Vein endothelial cell (primary cell): ENCODE measurements around a stretch of chr3.

DNA sequence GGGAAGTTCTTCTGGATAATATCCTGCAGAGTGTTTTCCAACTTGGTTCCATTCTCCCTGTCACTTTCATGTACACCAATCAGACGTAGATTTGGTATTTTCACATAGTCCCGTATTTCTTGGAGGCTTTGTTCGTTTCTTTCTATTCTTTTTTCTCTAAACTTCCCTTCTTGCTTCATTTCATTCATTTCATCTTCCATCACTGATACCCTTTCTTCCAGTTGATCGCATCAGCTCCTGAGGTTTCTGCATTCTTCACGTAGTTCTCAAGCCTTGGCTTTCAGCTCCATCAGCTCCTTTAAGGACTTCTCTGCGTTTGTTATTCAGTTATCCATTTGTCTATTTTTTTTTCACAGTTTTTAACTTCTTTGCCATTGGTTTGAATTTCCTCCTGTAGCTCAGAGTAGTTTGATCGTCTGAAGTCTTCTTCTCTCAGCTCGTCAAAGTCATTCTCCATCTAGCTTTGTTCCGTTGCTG, 296.5 kb downstream of the CNTN3 start:
- CAGE, long polyA plus RNA, result no peak

DNA sequence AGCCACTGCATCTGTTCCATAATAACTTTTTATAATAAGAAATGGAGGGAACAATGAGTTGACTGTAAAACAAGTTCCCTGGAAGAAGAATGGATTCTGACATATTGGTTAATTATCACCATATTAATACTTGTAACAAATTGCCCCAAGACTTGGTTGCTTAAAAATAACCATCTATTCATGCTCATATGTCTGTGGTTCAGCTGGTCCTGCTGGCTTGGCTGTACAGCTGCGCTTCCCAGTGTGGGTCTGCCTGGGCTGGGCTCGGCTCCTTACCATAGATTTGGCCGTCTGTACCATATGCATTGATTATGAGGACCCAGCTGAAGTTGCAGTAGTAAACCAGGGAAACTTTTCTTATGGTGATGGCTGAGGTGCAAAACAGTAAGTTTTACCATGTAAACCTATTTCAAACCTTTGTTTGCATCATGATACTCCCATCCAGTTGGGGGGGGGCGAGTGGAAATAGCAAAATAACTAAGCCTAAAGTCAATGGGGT, 15.3 kb upstream of the CNTN3 start:
- CAGE, long polyA plus RNA, result no peak

- CAGE, long polyA plus RNA, result no peak
These were observed 45.6 kb upstream of the FRG2C start for GRCh38 chr3:75618505-75619038.

- CAGE, long polyA plus RNA, result no peak
These were observed 8.0 kb downstream of the FRG2C start for GRCh38 chr3:75671641-75672988.

DNA sequence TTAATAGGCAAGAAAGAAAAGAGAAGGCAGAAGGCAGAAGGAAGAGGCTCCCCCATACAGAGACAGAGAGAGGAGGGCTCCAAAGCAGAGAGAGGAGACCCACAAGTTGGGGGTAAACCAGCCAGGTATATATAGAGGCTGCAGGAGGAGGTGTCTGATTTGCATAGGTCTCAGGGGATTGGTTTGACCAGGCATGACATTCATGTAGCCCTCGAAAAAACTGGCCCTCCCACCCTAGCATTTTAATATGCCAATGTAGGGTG, 1028.2 kb downstream of the ROBO2 start:
- CAGE, long polyA plus RNA, result no peak

- CAGE, long polyA plus RNA, result no peak
These were observed 1056.3 kb downstream of the ROBO2 start for GRCh38 chr3:78096256-78096508.

- CAGE, long polyA plus RNA, result no peak
These were observed 353.0 kb downstream of the ROBO1 start for GRCh38 chr3:79414741-79415160.

GRCh38 chr3:80627726-80628155, 859.9 kb upstream of the ROBO1 start:
- CAGE, long polyA plus RNA, result no peak

DNA sequence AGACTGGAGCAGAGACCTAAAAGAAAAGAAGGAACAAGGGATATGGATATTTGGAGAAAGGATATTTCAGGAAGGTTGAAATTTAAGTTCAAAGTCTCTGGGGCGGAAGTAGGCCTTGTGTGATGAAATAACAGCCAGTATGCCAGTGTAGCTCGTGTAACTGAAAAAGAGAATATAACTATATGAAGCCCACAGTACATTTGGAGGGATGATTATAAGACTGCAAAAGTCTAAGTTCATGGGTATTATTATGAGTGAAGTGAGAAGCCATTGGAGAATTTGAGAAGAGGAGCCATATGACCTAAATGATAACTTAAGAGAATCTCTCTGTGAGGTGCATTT, 766.6 kb downstream of the GBE1 start:
- CAGE, long polyA plus RNA, result no peak

GRCh38 chr3:81581061-81581416, 180.4 kb downstream of the GBE1 start:
- CAGE, long polyA plus RNA, result no peak

DNA sequence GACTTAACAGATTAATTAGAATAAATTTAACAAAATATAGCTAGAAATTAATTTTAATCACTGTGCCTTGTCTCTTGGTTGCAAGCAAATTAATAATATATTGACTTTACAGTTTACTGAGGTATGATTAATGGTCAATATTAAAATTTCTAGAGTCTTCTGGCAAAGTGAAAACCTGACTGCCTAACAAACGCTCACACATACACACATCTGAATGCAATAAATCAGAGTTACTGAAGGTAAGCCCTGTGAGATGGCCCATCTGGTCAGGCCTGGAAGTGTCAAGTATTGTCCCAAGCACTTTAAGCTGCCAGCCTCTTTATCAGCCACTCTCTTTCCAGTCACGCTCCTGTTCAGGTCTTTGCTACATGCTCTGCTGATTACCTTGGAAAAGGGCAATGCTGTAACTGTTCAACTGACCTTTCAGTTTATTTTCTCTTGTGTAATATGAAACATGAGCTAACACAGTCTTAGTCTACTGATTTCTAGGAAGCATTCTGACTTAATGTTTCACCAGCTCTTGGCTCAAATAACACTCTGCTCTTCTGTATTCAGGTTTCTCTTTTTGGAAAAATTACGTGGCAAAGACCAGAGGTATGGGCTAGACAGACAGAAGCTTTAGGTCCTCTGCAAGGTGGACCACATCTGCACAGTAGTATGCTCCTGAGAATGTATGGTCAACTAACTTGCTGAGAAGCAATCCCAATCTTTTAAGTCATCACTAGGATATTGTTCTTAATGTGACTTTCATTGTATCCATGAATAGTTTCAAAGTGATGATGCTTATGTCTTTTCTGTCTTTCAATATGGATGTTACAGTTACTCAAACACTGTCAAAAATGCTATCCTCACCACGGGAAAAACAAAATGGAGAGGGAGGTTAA, 44.5 kb downstream of the GBE1 start:
- CAGE, long polyA plus RNA, result no peak

DNA sequence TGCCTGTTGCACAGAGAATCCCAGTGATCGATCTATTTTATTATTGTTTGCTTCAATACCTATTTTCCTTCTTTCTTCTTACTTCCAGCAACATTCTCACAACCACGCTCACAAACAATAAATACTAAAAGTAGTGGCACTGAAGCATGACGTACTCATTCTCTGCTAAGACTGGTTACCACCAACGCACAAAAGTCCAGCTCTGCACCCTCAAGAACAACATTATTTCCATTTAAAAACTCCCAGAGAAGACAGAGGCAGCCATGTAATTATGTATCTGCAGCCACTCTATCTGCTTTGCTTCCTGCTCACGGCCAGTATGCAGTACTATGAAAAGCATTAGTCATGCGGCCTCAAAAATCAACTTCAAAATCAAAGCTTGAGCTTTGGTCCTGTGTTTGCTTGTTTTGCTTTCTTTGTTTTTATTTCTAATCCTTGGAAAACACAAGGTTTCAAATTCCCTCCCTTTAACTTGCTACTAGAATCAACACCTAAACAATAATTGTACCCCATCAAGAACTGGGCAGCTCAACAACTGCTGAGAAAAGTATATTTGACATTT, 37.8 kb downstream of the GBE1 start:
- CAGE, long polyA plus RNA, result no peak

GRCh38 chr3:81742936-81743329, 18.5 kb downstream of the GBE1 start:
- CAGE, long polyA plus RNA, result no peak

DNA sequence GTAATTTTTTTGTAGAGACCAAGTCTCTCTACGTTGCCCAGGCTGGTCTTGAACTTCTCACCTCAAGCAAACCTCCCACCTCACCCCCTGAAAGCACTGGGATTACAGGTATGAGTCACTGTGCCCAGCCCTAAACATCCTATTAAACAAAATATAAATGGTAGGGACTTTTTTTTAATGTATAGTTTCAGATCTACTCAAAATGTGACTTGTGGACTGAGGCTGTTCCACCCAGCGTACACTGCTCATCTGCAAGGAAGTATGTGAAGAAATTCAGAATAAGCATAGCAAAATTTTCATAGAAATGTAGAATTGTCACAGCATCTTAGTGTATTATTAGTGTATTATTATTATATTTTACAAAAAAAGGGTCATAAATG, 522.5 kb downstream of the VGLL3 start:
- CAGE, long polyA plus RNA, result no peak

DNA sequence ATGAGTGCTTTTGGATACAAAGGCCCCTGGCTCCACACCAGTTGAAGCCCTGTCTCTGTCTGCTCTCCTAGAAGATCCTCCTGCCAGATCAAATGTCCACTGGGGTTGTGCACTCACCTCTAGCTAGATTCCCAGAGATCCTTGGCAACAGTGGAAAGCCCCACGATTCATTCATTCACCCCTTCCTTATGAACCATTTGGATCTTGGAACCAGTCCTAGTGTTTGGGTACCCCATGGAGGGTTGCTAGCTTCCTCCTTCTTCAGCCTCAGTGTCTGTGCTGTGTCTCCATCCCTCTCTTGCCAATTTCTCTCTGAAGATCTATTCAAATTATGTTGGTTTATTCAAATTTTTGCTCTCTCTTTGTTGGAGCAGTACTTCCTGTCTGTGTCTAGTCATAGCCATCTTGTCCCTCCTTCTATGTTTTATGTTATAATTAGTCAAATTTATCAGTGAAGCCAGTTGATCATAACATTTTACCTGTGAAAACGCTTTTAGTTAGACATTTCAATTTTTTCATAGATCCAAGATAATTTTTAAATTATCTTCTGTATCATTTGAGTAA, 307.9 kb downstream of the VGLL3 start:
- CAGE, long polyA plus RNA, result no peak

DNA sequence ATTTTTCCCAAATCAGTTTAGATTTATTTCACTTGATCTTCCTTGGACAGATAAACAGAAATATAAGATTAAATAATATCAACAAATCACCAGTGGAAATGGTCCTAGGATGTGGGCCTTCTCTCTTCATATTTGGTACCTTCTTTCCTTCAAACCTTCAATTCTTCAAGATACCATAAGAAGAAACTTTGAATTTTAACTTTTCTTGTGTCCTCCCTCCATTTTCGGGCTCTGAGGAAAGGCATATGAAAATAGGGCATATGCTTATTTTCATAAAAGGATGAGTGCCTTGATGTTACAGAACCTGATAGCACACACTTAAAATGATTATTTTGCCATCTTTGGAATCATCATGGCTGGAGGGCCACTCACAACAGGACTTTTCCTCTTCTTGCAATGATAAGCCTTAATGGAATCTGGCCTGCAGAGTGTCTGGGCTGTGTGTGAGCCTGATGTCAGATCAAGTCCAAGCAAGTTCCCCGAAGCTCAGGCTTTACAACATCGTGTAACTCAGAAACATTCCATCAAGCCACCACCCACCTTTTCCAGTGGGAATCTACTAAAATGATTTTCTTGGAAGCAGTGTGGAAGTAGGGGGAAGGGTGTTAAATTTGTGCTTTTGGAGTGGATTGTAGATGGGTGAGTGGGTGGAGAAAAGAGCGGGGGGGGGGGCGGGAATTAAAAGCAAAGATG, 53.9 kb downstream of the VGLL3 start:
- CAGE, long polyA plus RNA, result no peak

DNA sequence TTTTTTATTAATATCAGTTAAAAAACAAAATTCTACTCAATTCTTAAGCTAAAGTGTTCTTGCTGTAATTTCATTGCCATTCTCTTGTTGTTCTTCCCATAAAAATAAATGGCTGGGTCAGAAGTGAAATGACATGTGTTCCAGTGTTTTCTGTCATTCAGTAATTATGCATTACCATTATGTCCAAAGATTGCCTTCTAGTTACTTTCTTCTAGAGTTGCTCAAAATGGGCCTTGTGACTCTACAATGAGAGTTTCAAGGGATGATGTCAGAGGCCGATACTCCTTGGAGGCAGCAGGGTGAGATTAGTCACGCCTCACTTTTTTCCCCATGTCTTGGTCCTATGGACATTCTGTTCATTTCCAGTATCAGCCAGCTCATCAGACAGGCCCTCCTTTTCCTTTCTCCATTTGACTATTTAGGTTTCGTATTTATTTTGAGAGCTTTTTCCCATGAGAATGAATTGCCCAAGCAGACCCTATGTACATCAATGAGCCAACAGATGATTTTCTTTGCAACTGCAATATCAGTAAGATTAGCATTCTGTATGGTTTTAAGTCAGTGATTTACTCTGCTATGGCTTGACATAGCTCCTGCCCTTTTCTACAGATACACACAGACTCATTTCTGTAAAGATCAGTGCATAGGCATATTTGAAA, 17.5 kb downstream of the VGLL3 start:
- CAGE, long polyA plus RNA, result no peak

DNA sequence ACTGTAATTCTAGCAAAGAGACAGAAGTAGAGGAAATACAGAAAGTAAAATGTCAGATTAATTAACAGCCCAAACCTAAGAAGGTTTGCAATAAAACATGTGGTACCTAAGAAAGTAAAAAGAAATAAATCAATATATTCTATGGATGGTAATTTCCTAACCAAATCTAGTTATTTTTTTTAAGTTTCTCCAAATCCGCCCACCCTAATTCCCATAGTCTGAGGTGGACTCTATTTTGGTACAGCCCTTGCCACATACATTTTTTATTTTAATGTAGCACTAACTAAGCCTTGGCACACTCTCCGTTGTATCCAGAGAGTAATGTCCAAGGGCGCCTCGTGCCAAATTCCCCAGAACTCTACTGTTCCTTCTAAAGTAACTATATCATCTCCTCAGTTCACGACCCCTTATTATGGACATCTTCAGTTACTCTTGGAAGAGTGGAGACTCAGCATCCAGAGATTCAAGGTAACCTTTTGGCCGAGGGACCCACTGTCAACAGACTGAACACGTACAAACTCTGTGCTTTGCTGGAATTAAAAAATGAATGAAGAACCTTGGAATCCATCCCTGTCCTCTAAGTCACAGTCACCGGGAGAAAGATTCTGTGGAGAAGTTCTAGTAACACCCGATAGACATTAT, 1.3 kb downstream of the VGLL3 start:
- CAGE, long polyA plus RNA, result no peak

DNA sequence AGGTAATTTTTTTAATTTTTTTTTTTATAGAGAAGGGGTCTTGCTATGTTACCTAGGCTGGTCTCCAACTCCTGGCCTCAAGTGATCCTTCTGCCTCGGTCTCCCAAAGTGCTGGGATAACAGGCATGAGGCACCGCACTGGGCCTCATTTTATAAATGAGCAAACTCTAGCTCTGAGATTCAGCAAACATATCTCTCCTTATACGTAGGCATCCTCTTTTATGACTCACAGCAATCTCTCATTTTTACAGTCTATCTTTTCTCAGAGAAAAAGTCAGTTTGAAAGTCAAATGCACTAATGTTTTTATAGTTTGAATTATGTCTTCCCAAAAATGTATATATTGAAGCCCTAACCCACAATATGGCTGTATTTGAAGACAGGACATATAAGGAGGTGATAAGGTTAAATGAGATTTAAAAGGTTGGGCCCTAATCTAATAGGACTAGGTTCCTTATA, 1.2 kb upstream of the VGLL3 start:
- CAGE, long polyA plus RNA, result no peak

GRCh38 chr3:88031724-88032192, 27.0 kb downstream of the CGGBP1 start:
- CAGE, long polyA plus RNA, result no peak